Paraaortic lymph node (tissue), 1 donor: ENCODE measurements around a stretch of chr10.

GRCh38 chr10:75654571-75654983 is 223.2 kb downstream of the LRMDA start:
- PRO-cap, result no peak

DNA sequence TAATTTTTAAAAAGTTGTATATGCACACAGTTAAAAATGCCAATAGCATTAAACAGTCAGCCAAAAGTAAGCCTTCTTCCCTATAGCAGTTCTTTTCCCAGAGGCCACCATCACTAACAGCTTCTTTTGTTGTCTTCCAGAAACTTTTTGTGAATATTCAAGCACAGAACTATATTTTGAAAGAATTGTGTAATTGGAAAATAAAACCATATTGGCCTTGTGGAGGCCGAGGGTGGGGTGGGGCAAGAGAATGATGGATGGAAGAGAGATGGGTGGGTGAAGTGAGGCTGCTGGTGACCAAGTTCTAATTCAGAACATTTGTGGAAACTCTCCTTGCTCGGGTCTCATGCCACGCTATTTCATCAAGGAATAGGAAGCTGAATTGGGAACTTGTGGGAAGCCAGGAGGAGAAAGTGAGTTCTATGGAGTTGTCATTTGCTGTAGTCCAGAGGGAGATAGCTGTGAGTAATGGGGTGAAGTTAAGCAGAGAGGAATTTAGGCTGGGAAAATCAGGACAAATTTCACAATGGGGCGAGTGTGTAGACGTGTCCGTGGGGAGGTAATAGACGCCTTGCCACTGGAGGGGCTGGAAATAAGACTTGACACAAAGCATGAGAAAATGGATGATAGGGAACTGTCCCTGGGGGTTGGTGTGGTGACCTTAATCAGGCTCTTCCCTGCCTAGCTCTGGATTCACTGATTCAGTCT is 339.2 kb downstream of the LRMDA start:
- PRO-cap, result no peak

DNA sequence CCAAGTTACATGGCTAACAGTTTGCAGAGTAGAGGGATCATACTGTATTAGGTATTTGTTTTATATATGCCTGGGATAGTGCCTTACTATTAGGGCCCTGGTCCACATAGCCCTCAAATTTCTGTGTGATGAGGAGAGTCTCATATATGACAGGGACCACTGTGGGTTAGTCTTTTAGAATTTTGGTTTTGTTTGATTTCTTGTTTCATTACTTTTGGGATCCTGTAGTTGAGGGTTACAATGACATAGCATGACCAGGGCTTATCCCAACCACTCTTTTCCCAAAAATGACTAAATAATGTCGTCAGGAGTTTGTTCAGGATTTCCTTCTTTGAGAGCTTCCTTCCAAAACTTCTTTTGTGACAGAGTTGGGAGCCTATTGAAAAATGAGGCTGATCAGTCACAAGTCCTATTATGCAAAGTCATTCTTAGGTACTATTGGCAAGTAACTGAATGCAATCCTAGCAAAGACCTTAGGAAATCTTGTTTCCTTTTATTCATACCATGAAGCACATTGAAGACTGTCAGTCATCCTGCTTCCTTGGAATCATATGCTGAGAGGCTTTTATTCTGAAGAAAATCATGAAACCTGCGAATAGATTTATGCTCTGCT is 498.2 kb downstream of the LRMDA start:
- PRO-cap, result no peak

- PRO-cap, result no peak
Measured at GRCh38 chr10:76543713-76544100, 1093.9 kb downstream of the KCNMA1 start.

- PRO-cap, result no peak
Measured at GRCh38 chr10:77286727-77287197, 350.8 kb downstream of the KCNMA1 start.

GRCh38 chr10:77296476-77297182 is 341.0 kb downstream of the KCNMA1 start:
- PRO-cap, result no peak

DNA sequence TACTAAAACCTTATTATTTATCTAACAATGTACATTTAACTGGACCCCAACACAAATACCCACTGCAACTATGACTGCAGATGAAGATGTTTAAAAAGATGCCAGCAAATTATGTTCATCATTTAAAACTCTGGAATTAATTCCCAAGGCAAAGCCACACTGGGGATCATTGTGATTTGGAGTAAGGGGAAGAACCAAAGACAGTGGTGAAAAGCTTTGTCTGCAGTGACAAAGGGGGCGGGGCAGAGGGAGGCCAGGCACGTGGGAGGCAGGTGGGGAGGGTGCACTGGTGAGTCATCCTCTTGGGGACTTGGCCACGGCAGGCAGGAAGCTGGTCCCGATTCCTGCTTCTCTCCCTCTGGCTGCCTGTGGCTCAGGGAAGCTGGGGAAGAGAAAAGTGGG is 232.0 kb downstream of the KCNMA1 start:
- PRO-cap, result no peak

- PRO-cap, result no peak
Measured at GRCh38 chr10:77478059-77478624, 159.5 kb downstream of the KCNMA1 start.

GRCh38 chr10:77550295-77550768 is 87.3 kb downstream of the KCNMA1 start:
- PRO-cap, result no peak

- PRO-cap, result no peak
Measured at GRCh38 chr10:77592791-77593394, 44.7 kb downstream of the KCNMA1 start.

DNA sequence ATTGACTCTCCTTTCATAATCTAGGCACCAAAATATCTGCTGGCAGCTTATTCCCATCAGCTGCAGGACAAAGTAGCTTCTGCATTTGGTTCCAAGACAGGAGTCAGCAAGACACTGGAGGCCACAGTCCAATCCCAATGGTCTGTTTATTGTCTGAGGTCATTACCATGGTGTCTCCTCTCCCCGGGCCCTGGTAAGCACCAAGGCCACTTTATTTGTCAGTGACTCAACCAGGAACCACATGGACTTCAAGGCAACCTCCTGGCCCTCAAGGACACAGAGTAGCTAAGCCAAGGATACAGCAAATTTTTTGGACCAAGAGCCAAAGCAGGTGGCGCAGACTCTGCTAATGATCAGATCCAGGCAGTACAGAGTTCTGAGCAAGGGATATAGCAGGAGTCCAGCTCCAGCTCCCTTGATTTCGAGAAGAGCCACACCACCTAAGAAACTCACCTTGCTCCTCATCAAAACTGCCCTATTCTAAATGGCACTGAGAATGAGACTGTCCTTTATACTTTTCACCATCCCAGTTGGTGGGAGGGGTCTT is 36.0 kb downstream of the KCNMA1 start:
- PRO-cap, result no peak

DNA sequence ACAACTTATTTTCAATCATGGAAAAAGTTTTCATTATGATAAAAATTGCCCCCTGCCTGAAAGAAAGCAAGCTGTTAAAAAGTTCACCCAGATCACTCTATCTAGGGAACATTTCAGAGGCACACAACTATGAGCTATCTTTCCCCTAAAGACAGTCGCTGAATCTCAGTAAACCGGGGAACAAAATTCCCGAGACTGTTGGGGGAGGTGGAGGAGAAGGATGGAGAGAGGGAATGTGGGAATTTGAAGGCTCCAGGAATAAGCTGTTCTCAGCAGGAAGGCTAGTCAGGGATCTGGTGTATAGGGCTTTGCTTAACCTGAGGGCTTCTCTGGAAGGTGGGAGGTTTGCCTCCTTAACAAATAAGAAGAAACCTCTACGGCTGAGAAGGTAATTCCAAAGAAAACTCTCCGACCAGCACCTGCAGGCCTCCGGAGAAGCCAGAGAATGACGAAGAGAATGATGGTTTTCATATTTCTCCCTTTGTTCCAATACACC is 2.2 kb downstream of the KCNMA1 start:
- PRO-cap, result no peak

GRCh38 chr10:77806679-77807183 is 119.8 kb downstream of the DLG5 start:
- PRO-cap, result no peak

DNA sequence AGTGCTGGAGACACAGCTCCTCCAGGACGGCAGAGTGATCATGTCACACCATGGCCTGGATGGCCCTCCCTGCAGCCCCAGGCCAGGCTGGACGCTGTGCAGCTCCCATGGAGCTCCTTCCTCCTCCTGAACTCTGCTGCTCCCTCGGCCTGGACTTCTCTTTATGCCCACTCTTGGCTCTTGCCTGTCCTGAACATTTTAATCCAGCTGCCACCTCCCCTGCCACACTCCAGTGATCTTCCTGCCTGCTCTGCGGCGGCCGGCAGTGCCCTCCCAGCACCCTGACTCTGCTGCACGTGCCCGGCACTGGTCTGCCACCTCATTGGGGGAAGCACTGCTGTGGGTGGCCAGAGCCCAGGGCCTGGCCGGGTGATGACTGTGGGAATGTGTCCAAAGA is 116.1 kb downstream of the DLG5 start:
- PRO-cap, result no peak

GRCh38 chr10:77888517-77888938 is 38.0 kb downstream of the DLG5 start:
- PRO-cap, result no peak

DNA sequence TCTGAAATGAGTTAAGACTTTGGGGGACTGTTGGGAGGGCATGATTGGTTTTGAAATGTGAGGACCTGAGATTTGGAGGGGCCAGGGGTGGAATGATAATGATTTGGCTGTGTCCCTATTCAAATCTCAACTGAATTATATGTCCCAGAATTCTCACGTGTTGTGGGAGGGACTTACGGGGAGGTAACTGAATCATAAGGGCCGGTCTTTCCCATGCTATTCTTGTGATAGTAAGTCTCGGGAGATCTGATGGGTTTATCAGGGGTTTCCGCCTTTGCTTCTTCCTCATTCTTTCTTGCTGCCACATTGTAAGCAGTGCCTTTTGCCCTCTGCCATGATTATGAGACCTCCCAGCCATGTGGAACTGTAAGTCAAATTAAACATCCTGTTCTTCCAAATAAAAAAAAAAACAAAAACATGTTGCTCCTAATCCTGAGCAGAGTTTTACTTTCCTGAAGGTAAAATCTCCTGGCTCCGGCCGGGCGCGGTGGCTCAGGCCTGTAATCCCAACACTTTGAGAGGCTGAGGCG is 22.1 kb downstream of the DLG5 start:
- PRO-cap, result no peak

GRCh38 chr10:77925183-77925898 is 1.2 kb downstream of the DLG5 start:
- PRO-cap, result unidirectional peak, plus-strand start at chr10:77925690

- PRO-cap, result no peak
Measured at GRCh38 chr10:77994279-77994589, 35.1 kb downstream of the POLR3A start.

DNA sequence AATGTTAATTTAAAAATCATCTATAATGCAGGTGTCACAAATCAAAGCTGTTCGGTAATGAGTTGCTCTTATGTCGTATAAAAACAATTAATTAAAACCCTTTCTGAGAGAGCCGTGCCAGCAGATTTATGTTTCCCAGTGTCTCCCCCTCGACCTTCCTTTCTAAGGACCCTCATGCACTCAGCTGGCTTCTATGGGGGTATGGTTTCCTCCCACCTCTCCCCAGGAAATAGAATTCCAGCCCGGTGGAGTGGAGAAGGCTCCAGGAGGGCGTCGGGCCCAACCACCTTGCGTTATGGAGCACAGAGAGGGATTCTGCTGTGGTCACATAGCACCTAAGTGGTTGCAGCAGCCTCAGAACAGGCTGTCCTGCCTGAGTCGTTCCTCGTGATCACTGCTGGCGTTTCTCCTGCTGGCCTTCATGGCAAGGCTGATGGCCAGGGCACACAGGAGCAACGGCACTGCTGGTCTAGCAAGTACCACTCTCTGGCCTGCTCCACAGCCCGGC is 244.1 kb downstream of the RPS24 start:
- PRO-cap, result no peak

GRCh38 chr10:78913549-78914346 is 155.0 kb upstream of the ZMIZ1 start:
- PRO-cap, result no peak